Body of pancreas (tissue), 2 donors: Measurements from ENCODE around the genes TP53TG3, TP53TG3C and ABCC11.

- PRO-cap = no peak
- RAMPAGE, long total RNA, 2 experiments = no peak in any of the 2 experiments
Measured at GRCh38 chr16:32676128-32676323, at the start of gene TP53TG3. Gene TP53TG3 (minus strand): TSS chr16:32676165.

DNA sequence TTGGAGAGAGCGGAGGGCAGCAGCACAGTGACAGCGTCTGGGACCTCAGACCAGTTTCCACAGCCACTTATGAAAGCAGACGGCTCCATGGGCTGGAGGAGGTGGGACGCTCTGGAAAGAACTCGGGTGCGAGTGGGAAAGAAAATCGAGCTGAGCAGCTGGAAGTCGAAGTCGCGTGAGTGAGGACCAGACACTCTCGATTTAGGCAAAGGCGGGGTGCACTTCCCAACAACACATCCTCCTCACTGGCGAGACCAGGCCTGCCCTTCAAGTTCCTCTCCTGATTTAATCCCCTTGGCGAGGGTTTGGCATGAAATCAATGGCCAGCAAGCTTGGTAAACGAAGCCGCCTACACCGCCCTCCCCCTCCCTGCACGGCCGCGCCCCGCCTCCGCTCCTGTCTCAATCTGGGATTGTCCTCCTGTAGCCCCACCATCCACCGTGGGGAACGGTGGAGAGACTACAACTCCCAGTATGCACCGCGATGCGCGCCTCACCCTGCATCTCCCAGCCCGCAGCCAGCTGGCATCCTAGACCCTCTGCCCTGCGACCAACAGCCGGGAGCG, at the start of gene TP53TG3C:
Gene TP53TG3C (plus strand): TSS at position 416 of the 565 bp plus-strand sequence.
- PRO-cap = no peak
- RAMPAGE, long total RNA, 2 experiments = no peak in any of the 2 experiments

DNA sequence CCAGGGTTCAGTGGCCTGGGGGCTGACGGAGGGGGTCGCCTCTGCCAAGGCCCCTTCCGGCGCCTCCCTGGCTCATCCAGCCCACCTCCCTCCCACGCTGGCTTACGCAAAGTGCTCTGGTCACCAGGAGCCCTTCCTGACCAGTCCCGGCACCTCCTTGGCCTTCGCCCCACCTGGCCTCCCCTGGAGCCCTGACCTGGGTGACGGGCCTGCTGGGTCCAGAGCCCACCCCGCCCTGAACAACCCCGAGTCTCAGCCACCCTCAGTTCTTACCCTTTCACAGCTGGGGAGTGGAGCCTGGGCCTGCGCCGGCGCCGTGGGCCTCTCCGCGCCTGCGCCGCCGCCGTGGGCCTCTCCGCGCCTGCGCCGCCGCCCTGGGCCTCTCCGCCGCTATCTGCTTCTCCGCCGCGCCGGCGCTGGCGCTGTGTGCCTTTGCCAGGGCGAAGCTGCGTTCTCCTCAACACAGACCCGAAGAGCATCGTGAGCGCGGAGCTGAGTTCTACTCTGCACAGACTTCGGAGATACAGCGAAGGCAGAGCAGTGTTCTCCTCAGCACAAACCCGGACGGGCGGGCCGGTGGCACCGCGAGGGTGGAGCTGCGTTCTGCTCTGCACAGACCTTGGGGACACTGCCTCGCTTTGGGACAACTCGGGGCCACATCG, 247.6 kb downstream of the TP53TG3F start:
- PRO-cap = no peak
- RAMPAGE, long total RNA, 2 experiments = no peak in any of the 2 experiments

DNA sequence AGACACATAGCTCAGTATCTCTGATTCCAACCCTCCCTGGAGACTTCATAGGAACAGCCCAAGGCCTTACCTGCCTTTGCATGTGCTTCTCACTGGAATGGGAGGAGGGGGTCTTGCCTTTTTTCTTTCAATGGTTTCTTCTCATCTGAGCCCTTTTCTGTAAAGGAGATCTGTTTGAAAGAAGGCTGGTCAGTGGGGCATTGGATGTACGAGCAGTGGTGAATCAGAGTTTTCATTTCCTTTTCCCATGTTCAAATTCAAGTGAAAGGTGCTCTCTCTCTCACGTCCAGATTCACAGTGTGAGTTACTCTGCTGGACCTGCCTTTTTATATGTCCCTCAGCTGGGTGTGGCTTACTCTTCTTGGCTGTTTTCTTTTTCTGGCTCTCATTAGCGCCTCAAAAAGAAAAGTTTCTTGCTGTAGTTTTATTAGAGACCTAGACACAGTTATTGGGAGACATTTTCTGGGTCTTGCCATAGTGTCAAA, 1877.3 kb downstream of the TP53TG3F start:
- PRO-cap = no peak
- RAMPAGE, long total RNA, 2 experiments = no peak in any of the 2 experiments

DNA sequence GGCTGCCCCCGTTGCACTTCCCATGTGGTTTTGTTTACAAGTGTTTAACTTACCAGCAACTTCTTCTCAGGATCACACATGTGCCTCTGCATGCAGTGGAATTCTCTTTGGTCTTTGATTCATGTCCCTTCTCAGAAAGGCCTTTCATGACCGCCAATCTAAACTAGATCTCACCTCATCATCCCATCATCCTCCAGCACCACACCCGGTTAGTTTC, 16.6 kb upstream of the SHCBP1 start:
- PRO-cap = no peak
- RAMPAGE, long total RNA, 2 experiments = no peak in any of the 2 experiments

GRCh38 chr16:46649383-46650194, 28.4 kb upstream of the SHCBP1 start:
- PRO-cap = no peak
- RAMPAGE, long total RNA, 2 experiments = no peak in any of the 2 experiments

DNA sequence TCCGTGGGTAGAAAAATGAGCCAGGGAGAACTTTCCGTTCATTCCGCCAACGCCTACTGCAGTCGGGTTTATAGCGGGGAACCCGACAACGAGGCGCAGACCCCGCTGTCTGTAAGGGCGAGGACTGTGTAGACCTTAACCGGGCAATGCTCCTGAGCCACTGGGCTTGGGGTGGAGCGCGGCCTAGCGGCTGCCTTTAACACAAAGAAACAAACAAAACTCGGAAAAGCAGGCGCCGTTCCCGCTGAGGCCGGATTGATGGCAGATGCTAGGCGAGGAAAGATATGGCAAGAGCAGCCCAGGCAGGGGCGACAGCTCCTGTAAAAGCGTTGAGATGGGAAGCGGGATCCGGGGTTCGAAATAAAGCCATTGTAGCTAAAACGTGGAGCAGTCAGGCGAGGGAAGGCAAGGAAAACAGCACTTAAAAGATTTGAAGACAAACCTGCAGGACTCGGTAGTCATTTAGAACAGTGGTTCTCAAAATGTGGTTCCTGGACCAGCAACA, 600 bp downstream of the ORC6 start:
- PRO-cap = no peak
- RAMPAGE, long total RNA, 2 experiments = no peak in any of the 2 experiments

DNA sequence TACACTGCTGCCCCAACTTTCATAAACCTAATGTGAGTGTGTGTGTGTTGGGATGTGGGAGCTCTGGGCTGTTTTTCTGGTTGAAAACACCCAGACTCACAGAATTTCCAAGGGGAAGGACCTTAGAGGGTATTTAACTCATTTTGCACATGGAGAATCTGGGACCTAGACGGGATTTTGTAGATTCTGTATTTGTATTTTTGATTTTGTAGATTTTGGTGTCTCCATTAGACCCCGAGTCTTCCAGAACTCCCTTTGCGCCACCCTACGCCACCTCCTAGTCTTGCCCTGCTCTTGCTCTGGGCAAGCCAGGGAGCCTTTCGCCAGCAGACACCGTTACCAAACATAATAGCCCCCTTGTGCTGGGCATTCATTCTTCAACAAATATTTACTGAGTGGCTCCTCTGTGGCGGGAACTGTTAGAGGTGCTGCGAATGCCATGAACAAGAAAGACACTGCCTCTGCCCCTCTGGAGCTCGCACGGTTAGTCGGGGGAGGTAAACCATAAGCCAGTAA, 930 bp upstream of the GPT2 start:
- PRO-cap = no peak
- RAMPAGE, long total RNA, 2 experiments = no peak in any of the 2 experiments

GRCh38 chr16:46922068-46922939, 38.1 kb downstream of the GPT2 start:
- PRO-cap = no peak
- RAMPAGE, long total RNA, 2 experiments = no peak in any of the 2 experiments

GRCh38 chr16:46976452-46977011, 3.1 kb upstream of the DNAJA2 start:
- PRO-cap = no peak
- RAMPAGE, long total RNA, 2 experiments = no peak in any of the 2 experiments

- PRO-cap = no peak
- RAMPAGE, long total RNA, 2 experiments = no peak in any of the 2 experiments
Measured at GRCh38 chr16:47295589-47296424, 152.1 kb upstream of the NETO2 start.

DNA sequence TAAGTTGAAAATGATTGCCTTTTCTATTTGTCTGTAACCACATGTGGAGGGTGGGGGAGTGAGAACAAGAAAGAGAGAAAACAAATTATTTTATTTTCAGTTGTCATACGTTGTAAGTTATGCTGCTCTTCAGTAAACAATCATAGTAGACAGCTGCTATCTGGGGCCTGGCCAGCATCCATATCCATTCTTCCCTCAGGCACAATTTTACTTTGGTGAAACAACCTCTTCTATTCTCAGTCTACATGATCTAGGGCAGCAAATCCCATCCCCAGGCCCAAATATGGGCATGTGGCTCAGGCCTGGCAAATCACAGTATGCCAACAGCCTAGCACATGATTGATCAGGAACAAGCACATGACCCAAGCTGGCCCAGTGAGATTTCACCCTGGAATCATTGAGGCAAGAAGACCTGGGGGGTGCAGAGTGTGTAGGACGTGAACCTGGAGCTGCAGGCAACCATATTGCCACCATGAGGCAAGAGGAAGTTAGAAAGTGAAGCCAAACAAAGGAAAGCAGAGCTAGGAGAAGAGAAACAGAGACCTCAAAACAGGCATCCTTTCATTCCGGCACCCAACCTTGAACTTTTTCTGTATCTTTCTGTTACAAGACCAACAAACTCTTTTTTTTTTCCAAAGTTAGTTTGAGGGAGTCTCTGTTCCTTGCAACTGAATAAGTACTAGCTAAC, 10.2 kb upstream of the ABCC12 start:
- PRO-cap = no peak
- RAMPAGE, long total RNA, 2 experiments = no peak in any of the 2 experiments

DNA sequence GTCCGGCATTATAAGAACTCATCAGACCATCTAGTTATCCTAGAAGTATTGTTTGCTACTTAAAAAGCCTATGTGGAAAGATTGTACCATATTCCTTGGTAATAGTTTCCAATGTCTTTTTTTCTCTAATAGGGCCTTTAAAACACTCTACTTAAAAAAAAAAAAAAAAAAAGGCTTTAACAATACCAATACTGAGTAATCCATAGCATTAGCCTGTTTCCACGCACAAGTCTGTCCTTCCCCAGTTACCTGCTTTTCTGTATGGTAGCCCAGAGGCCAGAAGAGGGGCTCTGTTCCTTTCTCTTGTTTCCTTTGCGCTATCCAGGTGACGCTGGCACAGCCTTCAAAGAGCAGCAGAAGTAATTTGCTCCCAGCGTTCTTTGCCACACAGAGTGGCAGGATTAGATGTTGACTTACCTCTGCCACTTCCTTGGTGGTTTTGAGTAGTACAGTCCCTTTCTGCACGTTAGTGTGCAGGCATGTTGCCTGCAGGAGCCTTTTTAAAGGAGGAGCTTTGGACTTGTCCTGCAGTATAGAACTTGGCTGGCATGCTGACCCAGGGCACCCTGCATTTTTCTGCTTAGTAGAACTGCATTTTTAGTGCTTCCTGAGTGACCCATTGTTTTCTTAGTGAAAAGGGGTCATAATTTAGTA, at the start of gene ABCC11:
Gene ABCC11 (minus strand): TSS at position 475 of the 654 bp plus-strand sequence.
- PRO-cap = no peak
- RAMPAGE, long total RNA, 2 experiments = no peak in any of the 2 experiments

DNA sequence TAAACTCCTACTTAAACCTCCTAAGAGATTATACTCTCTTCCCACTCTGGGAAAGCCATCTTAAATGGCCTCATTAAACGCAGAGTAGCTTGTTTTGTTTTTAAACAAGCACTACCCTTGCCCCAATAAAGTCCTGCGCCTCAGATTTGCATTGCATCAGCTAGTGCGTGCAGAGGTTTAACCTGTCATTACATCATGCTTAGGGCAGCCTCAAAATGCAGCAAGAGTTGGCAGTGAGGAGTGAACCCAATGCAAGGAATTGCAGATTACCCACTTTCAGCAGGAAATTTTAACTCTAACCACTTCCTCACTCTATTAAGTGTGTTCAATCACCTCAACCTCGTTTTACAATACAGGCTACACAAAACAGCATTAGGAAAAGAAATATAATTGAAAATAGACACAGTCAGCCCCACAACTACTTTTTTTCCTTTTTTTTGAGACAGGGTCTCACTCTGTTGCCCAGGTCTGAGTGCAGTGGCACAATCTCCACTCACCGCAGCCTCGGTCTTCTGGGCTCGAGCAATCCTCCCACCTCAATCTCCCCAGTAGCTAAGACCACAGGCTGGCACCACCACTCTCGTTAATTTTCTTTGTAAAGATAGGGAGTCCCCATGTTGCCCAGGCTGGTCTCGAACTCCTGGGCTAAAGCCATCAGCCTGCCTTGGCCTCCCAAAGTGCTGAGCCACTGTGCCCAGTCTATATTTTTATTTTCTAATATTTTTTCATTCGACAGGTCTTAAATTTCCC, 18.6 kb downstream of the SIAH1 start:
- PRO-cap = unidirectional peak, minus-strand start at position 148 of the sequence
- RAMPAGE, long total RNA, 2 experiments = start-site peak on the minus strand in 1 of 2 experiments, centred at position 471 of the sequence, 6 reads per replicate

DNA sequence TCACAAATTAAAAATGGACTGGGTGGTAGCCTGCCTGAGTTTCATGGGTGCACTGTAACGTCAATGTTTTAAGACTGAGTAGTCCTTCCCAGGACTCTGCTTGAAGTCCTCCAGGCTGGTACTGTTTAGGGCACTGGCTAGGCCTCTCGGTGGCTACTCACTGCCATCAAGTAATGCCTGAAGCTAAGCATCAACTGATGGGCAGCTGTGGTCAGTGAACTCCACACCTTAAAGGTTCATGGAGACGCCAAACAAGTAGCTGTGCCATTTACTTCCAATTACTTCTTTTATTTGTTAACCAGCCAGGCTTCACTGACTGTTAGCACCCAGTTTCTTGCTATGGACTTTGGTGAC, 6.8 kb downstream of the N4BP1 start:
- PRO-cap = no peak
- RAMPAGE, long total RNA, 2 experiments = no peak in any of the 2 experiments

- PRO-cap = no peak
- RAMPAGE, long total RNA, 2 experiments = no peak in any of the 2 experiments
Measured at GRCh38 chr16:48611639-48612368, 1.8 kb upstream of the N4BP1 start.

DNA sequence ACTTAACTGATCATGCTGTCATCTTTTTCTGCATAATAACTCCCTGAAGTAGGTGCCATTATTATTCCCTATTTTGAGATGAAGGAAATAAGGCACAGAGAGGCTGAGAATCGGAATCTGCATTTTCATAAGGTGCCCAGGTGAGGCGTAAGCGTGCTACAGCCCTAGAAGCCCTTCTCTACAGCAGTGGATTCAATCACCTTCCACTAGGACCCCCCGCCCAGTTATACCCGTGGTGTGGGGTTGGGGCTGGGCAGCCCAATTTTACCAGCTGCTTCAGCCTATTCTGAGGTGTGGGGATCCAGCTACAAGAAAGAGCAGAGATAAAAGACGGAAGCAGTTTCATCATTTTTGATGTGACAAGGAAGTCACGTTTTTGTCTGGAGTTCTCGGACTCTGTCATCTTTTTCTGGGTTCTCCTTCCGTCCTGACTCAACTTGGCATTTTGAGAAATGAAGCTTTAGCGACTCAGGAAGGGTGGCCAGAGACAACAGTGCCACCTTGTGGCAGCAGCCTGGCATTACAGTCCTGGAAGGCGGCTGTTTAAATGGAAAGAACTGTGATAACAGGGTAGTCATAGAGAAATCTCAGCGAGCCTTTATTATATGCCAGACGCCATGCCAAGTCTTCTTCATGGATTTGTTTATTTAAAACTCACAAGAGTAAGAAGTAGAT, 20.3 kb upstream of the N4BP1 start:
- PRO-cap = no peak
- RAMPAGE, long total RNA, 2 experiments = no peak in any of the 2 experiments

DNA sequence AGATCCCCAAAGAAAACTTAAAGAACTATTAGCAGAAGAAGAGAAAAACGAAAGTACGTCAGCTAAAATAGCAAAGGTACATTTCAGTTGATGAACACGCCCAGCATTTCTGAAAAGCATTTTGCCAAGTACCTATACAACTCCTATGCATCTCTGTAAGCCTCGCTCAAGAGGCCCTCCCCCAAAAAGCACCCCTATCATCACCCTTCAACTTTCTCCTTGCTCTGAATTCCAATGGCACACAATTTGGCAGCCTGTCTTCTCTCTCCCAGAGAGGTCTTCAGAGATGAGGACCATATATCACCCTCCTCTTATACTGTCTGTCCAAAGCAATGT, 111.0 kb downstream of the CBLN1 start:
- PRO-cap = no peak
- RAMPAGE, long total RNA, 2 experiments = no peak in any of the 2 experiments

GRCh38 chr16:49435234-49435520, 61.6 kb downstream of the C16orf78 start:
- PRO-cap = no peak
- RAMPAGE, long total RNA, 2 experiments = no peak in any of the 2 experiments

DNA sequence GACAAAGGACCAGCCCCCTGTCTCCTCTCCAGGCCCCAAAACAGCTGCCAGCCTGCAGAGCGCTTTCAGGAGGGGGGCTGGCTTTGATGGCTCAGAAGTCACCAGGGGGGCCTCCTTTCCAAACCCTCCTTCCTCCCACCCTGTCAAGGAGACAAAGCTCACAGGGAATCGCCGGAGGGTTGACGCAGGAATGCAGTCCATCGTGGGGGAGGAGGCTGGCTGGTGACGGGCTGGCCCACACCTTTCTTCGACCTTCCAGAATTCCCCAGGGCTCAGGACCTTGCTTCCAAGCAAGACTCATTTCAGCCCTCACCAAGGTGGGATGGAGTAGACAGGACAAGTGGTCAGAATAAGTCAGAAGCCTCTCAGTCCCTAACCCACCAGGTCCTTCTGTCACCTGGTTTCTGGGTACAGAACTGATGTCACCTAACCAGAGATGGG, 159.1 kb downstream of the ZNF423 start:
- PRO-cap = no peak
- RAMPAGE, long total RNA, 2 experiments = no peak in any of the 2 experiments